LUHMES (cell line): Measurements from ENCODE around the gene EFHD2.

DNA sequence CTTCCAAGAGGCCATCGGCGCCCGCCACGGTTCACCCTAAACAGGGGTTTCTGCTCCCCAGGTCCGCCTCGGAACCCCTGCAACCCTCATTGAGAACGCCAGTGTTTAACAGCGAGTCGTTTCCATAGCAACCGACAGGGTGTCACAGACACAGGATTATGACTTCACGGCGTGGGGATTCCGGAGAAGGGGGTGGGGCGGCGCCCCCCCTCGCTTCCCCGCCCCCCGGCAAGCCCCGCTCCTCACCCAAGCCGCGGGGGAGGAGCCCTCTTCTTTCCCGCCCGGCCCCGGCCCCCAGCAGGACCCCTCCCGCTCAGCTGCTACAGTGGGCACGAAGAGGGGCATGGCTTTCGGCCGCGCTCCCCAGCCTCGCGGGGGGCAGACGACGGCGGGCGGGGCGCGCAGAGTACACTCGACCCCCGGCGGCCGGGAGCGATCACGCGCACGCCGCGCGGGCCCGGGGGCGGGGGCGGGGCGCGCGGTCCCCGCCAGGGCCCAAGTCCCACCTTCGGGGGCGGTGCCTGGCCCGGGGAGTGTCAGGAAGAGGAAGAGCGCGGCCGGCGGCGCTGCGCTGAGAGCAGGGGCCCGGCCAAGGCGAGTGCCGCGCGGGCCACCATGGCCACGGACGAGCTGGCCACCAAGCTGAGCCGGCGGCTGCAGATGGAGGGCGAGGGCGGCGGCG lies at the start of gene EFHD2:
Gene EFHD2, plus strand, starts transcription at position 532 of the 682 bp plus-strand sequence.
- PRO-cap: bidirectional peak, plus-strand start at position 548 of the sequence, minus-strand start at position 437 of the sequence

DNA sequence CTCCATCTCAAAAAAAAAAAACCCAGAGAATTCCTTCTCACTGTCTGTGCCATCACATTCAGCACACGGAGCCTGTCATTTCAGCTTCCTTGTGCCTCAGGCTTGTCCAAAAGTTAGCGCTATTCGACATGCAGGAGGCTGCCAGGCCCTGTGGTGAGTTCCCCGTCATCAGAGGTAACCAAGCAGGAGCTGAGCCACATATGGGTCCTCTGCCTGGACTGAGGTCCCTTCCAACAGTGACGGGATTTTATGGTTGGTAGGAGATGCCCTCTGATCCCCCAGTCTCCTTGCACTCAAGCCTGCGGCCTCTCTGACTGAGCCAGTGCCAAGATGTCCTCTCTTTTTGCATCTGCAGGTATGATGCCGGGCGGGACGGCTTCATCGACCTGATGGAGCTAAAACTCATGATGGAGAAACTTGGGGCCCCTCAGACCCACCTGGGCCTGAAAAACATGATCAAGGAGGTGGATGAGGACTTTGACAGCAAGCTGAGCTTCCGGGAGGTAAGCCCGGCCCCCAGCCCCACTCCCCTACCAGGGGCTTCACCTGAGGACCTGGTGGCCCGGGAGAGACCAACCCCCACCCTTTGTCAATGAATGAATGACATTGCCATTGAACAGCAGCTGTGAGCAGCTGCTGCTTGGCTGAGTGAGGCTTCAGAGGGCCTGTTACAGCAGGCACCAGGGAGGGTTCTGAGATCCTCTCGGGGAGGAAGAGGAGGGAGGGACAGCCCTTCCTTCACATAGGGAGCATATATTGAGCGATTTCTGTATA lies 12.5 kb upstream of the CTRC start:
- PRO-cap: no peak

DNA sequence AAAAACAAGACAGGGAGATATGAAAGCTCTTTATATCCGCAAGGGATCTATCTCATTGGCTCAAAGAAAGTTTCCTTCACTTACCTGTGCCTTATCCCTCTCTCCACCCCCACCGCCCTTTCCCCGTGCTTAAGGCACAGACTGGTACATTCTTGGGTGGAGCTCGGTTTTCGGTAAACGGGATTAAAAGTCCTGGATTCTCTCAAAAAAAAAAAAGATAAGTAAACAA lies 627 bp upstream of the DNAJC16 start:
- PRO-cap: no peak

DNA sequence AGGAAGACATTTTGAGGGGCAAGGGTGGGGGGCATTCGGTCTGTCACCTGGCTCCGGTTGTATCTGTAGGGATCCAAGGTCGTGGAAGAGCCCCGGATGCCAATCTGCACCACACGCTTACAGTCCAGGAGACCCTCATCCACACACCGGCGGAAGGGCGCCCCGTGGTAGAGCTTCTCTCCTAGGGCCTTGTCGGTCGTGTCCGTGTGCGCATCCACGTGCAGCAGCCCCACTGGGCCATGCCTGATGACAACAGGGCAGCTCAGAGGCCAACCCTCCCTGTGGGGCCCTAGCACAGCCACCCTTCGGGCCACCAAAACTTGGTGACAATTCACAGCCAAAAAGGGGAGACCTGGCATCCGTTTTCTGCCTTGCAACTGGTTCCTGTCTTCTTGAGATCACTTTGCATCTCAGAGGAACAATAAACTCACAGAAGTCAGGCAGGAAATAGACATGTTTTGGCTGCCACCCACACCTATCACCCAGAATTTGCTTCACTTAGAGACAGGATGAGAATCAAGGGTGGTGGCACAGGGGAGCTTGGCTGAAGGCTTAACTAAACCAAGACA lies 6.0 kb downstream of the AGMAT start:
- PRO-cap: no peak

DNA sequence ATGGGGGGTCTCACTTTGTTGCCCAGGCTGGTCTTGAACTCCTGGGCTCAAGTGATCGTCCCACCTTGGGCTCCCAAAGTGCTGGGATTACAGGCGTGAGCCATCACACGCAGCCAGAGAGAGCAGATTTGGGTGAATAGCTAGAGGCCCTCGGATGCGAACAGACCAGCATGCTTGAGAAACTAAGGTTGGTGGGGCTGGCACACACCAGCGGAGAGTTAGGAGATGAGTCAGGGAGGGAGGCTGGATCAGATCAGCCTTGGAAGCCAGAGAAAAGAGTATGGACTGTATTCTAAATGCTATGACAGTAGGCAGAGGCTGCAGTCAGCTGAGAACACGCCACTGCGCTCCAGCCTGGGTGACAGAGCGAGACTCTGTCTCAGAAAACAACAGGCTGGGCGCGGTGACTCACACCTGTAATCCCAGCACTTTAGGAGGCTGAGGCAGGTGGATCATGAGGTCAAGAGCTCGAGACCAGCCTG lies 4.0 kb upstream of the PLEKHM2 start:
- PRO-cap: no peak

GRCh38 chr1:15681268-15681866 lies 2.8 kb upstream of the PLEKHM2 start:
- PRO-cap: no peak

- PRO-cap: no peak
Measured at GRCh38 chr1:15685451-15685676, 1.2 kb downstream of the PLEKHM2 start.

GRCh38 chr1:15727186-15727710 lies 8.8 kb upstream of the SLC25A34 start:
- PRO-cap: no peak

- PRO-cap: no peak
Measured at GRCh38 chr1:15734915-15735811, 895 bp upstream of the SLC25A34 start.

DNA sequence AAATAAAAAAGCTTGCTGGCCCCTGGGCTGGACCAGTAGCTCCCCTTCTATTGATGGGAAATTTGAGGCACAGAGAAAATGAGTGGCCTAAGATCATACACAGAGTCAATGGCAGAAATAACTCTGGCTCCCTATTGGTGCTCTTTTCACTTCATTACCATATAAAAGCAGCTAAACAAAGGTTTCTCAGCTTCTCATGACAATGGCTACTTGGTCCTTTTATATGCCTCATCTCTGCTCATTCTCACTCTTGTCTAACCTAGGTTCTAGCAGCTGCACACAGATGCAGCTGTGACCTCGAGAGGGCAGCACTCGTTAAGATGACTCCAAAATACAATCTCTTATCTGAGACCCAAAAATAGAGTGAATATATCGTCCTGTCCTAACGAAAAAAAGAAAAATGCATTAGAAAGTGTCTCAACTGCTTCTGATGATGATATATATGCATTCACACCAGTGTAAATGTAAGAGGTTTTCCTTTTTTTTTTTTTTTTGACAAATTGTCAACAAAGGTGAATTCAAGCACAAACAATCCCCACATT lies 8.0 kb upstream of the UQCRHL start:
- PRO-cap: no peak

DNA sequence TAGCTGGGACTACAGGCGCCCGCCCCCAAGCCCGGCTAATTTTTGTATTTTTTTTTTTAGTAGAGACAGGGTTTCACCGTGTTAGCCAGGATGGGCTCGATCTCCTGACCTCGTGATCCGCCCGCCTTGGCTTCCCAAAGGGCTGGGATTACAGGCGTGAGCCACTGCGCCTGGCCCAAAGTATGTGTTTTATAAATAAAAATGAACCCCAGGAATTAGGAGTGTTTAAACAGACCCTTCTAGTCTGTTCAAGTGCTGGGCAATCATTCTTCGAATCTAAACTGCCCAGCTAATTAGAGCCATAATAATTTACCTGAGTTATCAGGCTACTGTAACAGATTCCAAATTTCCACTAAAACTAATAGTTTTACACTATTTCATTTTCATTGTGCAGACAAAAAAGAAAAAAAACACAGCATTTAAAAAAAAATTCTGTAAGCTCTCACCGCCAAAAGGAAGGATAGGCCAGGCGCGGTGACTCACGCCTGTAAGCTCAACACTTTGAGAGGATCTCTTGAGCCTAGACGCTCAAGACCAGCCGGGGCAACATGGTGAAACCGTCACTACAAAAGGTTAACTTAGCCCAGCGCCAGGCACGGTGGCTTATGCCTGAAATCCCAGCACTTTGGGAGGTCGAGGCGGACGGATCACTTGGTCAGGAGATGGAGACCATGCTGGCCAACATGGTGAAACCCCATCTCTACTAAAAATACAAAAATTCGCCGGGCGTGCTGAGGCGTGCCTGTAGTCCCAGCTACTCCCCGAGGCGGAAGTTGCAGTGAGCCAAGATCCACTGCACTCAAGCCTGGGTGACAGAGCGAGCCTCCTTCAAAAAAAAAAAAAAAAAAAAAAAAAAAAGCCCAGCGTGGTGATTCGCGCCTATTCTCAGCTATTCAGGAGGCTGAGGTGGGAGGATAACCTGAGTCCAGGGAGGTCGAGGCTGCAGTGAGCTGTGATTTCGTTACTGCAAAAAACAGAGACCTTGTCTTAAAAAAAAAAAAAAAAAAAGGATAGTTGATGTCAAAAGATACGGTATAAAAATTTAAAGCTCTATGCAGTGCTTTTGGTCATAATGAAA lies 14.4 kb upstream of the SPEN start:
- PRO-cap: no peak

- PRO-cap: bidirectional peak, plus-strand start at chr1:15886572, minus-strand start at chr1:15886390
Measured at GRCh38 chr1:15885632-15886644, 38.4 kb downstream of the SPEN start.

GRCh38 chr1:15933041-15933995 lies 42.6 kb downstream of the ZBTB17 start:
- PRO-cap: no peak

DNA sequence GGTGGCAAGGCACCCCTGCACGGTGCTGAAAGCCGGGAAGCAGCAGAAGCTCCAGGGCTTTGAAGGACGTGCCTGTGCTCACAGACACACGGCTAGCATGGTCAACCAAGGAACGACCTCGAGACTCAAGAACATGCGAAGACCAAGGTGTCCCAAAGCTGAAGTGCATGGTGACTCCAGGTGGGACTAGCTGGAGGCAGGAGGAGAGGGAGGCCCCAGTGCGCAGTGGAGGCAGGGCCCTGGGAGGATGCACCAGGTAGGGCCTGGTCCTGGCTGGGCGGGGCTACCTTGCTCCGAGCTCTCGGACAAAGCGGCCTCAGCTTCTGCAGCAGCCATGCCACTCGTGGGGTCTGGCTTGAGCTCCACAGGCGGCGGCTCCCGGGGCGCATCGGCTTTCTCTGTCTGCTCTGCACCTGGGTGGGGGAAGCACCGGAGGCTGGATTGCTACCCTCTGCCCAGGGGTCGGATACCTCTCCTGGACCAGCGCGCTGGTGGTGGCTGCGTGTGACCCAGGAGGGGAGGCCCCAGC lies 30.4 kb downstream of the ZBTB17 start:
- PRO-cap: no peak

GRCh38 chr1:15962258-15962603 lies 13.7 kb downstream of the ZBTB17 start:
- PRO-cap: no peak

- PRO-cap: unidirectional peak, plus-strand start at chr1:16013095; unidirectional peak, minus-strand start at chr1:16013279
Measured at GRCh38 chr1:16012584-16013684, 4.9 kb downstream of the HSPB7 start.

- PRO-cap: no peak
Measured at GRCh38 chr1:16018369-16018833, 558 bp upstream of the HSPB7 start.

GRCh38 chr1:16144277-16144887 lies 11.5 kb downstream of the EPHA2 start:
- PRO-cap: no peak

DNA sequence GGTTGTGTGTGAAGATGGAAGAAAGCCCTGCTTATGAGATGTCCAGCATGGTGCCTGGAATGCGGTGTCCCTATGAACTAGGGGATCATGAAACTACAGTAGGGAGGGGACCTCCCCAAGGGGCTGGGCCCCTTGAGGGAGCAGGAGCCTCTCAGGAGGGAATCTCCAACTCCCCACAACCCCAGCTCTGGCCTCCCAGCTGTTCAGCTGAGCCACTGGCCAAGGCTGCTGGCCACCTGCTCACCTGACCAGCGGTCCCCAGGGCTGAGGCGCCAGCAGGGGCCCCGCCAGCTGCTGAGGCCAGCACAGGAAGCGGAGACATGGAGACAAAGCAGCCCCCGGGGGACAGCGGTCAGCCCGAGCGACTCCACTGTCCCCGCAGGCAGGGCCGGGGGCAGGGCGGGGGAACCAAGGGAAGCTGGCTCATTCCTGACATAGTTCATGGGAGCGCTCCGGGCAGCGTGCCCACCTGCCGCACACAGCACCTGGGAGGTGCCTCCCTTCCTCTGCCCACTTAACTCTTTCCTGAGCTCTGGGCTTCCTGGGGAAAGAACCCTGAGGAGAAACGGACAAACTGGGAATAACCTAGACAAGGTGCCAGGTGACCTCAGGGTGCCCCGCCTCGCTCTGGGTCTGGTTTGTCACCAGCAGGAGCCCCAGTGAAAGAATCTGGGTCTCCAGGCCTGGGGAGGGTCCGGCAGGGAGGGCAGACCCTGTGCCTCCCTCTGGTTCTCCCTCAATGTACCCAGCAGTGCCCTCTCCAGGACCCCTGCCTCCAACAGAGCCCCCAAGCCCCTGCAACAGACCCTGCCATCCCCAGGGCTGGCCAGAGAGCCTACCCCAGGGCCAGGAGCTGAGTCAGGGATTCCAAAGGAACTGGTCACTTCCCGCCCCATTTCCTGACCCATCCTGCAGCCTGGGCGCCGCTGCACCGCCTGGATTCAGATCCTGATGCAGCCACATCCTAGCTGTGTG lies 10.7 kb downstream of the EPHA2 start:
- PRO-cap: no peak

GRCh38 chr1:16152330-16153611 lies 3.1 kb downstream of the EPHA2 start:
- PRO-cap: no peak